Cardiac atrium fibroblast (primary cell): ENCODE results near the genes SMYD3, SCCPDH, OR2G2, OR2AJ1, OR2T12 and ZNF672.

DNA sequence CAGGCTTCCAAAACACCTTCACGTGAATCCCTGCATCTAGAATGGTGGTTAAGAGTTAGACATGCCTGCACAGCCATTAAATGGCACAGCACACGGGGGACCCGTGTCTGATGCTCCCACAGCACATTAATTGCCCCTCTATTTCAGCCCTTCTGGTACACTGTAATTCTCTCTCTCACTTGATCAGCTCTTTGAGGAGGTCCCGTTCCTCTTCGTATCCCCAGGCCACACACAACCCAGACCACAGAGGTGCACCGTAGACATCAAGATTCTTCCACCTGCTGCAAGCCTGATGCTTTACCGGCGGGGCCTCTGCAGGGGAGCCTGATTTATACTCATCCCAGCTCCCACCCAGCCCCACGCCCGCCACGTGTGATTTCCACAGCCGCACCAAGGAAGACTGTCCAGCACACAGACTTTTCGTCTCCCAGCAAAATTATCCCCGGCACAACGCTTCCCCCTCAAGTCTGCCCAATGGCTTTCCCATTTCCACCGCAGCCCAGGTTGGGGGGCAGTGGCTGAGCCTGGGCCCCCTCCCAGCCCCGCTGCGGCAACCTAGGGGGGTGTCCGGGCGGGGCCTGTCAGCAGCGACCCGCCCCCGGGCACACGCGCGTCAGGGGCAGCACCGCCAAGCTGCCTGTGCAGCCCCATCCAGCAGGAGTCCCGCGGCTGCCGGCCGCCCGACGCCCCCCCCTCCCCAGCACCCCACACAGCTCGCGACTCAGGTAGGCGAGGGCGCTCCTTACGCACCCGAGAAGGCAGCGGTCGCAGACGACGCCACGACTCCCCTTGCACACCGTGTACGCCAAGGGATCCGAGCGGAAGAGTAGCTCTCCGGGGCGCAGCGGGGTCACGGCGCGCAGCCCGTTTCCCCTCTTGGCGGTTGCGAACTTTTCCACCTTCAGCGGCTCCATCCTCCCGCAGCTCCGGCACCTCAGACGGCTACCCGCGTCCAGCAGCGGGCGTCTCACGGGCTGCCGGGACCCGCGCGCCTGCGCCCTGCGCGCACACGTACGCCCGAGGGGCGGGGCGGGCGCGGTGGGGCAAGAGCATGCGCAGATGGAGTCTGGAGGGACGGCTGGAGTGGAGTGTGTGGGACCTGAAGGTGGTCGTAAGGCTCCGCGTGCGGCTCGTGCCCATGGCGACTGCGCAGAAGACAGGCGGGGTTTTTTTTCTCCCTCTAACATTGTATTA is at the start of gene SMYD3:
Gene SMYD3, minus strand, starts transcription at position 976 of the 1,194 bp plus-strand sequence.
- RAMPAGE, long total RNA, result no peak

DNA sequence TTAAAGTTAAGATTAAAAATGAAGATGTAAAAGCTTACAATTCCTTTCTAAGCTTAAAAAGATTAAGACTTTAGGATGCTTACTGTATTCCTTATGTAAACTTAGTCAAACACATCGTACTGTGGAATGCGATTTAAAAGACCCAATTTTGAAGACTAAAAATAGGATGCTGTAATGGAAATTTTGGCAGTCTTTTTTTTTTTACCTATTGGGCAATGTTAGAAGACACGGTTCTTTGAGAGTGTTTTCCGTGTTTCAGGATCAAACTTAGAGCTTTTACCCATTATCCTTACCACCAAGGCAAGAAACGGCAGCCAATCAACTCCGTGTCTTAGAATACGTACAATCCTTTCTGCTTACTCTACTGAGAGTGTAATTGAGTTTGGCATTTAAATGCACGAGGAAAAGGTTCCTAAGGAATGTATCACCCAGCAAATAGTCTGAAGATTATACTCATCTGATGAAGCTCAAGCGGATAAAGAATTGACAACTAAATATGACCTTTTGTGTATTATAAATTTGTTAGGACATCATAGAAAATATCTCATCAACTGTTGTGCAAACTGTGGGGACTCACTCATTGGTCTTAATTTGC is 1.0 kb downstream of the CNST start:
- RAMPAGE, long total RNA, result no peak

DNA sequence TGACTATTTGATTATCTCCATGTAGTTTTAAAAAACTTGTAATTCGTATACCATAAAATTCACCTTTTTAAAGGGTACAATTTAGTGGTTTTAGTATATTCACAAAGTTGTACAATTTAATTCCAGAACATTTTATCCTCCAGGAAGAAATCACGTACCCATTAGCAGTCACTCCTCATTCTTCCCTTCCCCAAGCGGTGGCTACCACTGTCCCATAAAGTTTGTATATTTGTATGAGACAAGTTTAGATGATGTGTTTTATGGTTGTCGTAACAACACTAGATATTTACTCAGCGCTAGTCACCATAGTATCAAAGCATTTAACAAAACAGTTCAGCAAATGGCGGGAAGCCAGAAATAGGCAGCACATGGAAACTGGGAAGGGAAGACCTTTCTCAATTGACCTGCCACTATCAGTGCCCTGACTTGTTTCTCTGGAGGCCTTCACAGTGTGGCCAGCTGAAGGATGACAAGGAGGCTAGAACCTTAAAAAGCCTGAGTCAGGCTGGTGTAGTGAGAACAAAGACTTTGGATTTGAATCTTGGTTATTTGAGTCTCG is 31.0 kb downstream of the CNST start:
- RAMPAGE, long total RNA, result no peak

GRCh38 chr1:246723743-246724689 is at the start of gene SCCPDH:
Gene SCCPDH, plus strand, starts transcription at chr1:246724409.
- RAMPAGE, long total RNA, result start-site peak on the plus strand at chr1:246724366-246724414, 389 and 56 reads in 2 replicates

DNA sequence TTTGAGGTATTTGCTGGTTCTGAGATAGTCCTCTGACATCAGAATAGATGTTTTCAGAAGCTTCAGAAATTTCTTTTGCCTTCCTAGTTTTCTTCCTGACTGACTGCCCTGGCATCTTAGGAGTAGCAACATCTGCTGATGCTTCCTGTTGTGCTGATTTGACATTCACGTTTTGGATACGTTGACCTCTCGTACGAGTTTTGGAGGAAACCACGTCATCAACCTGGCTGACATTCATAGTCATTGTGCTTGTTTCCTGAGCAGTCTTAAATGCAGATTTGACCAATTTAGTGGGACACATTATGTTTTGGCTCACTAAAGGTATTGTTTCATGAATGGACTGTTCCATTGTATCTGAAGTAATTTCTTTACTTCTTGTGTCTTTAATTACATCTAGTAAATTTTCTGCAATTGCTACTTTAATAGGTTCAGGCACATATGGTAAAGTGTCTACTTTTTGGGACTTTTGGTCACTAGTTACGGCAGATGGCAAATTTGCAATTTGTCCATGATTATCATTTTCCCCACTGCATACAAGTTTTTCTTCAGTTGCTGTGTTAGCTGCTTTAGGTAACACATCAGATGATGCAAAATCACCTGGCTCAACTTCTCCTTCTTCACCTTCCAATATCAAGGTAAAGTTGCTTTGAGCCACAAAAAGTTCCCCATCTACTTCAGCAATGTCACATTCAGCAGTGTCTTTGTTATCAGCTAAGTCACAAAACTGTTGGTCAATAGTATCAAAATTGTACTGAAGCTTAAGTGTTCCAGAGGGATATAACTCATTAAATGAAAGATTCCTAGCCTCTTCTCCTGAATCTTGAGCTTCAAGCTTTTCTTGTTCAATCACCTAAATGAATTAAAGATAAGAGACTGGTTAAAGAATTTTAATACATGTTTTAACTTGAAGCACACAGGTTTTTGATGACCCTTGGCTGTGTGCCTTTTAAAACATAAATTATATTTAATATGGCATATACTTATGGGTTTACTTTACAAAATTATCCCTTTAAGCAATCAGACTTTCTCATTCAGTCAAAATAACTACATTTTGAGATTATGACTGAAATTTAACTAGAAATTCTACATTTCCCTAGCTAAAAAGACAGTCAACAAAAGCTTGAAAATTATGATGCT is 80.8 kb downstream of the AHCTF1 start:
- RAMPAGE, long total RNA, result no peak

- RAMPAGE, long total RNA, result no peak
These were observed 44.9 kb downstream of the AHCTF1 start for GRCh38 chr1:246886540-246887538.

- RAMPAGE, long total RNA, result no peak
These were observed 6.8 kb upstream of the ZNF669 start for GRCh38 chr1:247110567-247111657.

DNA sequence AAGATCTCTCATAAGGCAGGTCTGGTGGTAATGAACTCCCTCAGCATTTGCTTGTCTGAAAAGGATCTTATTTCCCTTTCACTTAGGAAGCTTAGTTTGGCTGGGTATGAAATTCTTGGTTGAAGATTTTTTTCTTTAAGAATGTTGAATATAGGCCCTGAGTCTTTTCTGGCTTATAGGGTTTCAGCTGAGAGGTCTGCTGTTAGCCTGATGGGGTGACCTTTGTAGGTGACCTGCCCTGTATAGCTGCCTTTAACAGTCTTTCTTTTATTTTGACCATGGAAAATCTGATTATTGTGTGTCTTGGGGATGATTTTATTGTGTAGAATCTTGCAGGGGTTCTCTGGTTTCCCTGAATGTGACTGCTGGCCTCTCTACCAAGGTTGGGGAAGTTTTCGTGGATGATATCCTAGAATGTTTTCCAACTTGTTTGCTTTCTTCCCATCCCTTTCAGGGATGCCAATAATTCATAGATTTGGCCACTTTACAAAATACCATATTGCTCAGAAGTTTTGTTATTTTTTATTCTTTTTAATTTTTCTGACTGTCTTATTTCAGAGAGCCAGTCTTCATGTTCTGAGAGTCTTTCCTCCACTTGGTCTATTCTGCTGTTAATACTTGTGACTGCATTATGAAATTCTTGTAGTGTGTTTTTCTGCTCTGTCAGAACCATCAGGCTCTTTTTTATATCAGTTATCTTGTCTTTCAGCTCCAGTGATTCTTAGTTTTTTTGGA is 32.0 kb downstream of the ZNF124 start:
- RAMPAGE, long total RNA, result no peak

DNA sequence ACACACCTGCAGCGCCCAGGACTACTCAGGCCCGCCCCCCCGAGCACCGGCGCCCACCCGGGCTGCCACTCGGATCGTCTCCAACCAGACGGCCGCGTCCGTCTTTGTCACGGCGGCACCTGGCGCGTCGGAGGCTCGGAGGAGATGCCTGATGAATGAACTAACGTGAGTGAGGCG is 703 bp downstream of the ZNF496 start:
- RAMPAGE, long total RNA, result no peak

DNA sequence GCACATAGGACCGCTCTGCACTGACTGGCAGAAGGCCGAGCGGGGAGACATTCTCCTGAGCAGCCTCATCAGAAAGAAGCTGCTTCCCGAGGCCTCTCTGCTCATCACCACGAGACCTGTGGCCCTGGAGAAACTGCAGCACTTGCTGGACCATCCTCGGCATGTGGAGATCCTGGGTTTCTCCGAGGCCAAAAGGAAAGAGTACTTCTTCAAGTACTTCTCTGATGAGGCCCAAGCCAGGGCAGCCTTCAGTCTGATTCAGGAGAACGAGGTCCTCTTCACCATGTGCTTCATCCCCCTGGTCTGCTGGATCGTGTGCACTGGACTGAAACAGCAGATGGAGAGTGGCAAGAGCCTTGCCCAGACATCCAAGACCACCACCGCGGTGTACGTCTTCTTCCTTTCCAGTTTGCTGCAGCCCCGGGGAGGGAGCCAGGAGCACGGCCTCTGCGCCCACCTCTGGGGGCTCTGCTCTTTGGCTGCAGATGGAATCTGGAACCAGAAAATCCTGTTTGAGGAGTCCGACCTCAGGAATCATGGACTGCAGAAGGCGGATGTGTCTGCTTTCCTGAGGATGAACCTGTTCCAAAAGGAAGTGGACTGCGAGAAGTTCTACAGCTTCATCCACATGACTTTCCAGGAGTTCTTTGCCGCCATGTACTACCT is 8.5 kb downstream of the NLRP3 start:
- RAMPAGE, long total RNA, result no peak

- RAMPAGE, long total RNA, result no peak
These were observed 9.7 kb downstream of the OR2B11 start for GRCh38 chr1:247447945-247448904.

DNA sequence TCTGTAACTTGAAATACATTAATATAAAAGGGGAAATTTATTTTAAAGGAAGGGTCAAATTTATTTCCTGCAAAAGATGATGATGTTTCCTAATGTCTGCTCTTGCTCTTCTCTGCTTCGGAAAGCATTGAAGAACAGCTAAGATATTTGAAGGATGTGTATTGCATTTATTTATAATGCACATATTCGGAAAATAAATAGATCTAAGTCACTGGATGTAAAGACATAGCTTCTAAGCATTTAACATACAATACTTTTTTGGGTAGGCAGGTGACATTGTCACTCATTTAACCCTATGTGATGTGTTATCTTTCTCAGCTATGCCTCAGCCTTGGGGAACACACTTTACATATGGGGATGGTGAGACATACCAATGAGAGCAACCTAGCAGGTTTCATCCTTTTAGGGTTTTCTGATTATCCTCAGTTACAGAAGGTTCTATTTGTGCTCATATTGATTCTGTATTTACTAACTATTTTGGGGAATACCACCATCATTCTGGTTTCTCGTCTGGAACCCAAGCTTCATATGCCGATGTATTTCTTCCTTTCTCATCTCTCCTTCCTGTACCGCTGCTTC is at the start of gene OR2G2:
Gene OR2G2, plus strand, starts transcription at position 352 of the 579 bp plus-strand sequence.
- RAMPAGE, long total RNA, result no peak

DNA sequence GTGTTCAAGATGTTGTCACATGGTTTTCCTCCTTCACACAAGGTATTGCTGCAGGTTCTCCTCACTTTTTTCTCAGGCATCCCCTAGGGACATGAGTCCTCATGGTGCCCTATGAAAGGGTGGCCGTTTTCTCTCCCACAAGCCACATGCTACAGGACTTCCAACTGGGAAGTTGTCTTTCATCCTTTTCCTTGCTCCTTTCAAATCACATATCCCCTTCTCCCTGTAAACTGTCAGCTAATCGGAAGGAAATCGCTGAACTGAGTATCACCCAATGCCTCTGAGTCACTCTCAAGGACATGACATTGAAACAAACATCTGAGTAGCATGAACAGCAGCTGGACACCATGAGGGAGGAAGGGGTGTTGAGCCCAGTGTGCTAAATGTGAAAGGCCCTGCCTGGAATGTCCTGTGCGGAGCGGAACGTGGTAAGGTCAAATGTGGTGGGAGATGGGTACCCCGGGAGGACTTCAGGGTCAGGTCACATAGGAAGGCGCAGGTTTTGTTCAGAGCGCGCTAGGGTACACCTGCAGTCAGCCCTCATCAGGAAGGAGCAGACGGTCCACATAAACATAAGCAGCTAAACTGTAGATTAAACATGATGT is at the start of gene OR2AJ1:
Gene OR2AJ1, plus strand, starts transcription at position 149 of the 605 bp plus-strand sequence.
- RAMPAGE, long total RNA, result no peak

- RAMPAGE, long total RNA, result no peak
These were observed 11.6 kb upstream of the OR2L8 start for GRCh38 chr1:247936919-247937667.

GRCh38 chr1:248303179-248303770 is at the start of gene OR2T12:
Gene OR2T12, minus strand, starts transcription at chr1:248303424.
- RAMPAGE, long total RNA, result no peak

GRCh38 chr1:248792395-248792916 is 33.3 kb downstream of the SH3BP5L start:
- RAMPAGE, long total RNA, result no peak

DNA sequence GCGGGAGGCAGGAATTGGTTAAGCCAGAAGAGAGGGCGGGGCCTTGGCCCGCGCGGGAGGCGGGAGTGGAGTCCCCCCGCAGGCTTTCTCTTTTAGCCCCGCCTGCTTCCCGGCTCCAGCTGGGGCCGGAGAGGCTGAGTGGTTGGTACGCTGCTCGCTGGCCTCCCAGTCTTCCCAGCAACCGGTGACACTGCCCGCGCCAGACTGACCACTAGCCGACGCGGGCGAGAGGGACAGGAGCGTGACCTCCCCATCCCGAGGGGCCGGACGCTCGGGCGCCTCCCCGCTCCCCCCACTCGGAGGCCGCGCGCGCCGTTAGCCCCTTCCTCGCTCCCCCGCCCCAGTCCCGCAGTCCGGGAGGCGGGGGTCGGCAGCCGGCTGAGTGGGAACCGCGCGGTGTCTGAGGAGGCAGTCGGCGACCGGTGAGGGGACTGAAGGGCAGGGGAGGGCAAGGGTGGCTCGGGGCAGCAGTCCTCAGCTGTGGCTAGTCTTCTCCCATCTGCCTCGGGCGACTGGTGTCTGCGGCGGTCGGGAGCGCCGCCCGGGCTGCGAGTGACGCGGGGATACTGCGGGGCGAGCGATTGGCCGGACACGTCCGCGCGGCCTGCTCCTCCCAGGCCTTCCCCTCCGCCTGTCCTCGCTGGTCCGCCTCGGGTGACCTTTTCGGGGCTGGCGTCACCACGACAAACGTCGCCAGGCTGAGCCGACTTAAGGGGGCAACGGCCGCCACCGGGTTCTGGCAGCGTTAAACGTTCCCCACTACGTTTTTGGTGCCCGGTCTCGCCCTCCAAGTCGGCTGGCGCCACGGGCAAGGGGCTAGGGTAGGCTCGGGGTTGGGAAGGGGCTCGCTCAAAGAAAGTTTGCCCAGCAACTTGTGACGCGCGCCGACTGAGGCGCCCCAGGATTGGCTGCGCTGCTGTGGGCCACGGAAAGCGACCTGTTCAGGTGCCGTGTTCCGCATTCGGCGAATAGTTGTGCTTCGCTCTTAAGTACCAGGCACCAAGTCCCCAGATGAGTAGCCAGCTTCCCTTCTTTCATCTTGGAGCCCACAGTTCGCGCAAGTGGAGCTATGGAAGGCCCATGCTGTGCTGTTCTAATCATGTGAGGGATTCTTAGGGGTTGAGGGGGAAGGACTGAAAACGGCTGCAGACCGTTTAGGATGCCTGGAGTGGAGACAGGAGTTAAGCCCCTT is at the start of gene ZNF672:
Gene ZNF672, plus strand, starts transcription at position 95 of the 1,192 bp plus-strand sequence.
- RAMPAGE, long total RNA, result no peak

- RAMPAGE, long total RNA, result no peak
These were observed 1.6 kb downstream of the ZNF692 start for GRCh38 chr1:248857121-248857796.